Sternocleidomastoid (tissue), 1 donor: ENCODE measurements around a stretch of chr16.

- PRO-cap: no peak
Observed at GRCh38 chr16:71515385-71515911, 10.8 kb upstream of the CHST4 start.

DNA sequence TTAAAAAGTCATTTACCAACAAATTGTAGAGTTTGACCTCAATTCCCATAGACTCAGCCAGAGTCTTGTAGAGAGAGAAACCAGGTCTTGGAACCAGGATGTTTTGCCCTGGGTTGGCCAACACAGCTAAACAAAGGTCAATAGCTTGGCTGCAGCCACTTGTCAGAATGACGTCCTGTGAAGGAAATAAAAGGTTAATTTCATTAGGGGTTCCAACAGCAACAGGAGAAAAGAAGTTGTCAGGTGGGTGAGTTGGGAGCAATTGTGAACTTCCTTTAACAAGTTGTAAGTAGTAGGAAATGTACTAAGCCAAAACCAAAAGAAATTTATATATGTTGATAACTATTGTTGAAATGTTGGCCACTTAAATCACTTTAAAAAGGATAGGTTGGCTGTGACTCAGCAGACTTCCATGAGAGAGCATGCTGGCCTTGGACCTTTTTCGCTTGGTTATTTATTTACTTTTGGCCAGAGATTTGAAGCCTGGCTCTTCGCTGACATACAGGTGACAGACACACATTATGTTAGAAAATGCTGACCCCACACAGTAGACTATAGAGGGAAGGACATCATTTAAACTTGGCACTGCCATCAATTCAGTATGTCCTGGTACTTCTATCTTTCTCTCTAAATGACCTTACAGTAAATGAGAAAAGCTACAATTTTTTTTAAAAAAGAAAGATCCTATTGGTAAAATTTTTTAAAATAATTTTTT is 4.2 kb downstream of the TAT start:
- PRO-cap: no peak

GRCh38 chr16:71575301-71575949 is 1.5 kb downstream of the TAT start:
- PRO-cap: no peak

GRCh38 chr16:71807918-71808579 is 585 bp downstream of the AP1G1 start:
- PRO-cap: bidirectional peak, plus-strand start at chr16:71808398, minus-strand start at chr16:71808317

- PRO-cap: no peak
Observed at GRCh38 chr16:71927839-71928359, 32.6 kb downstream of the IST1 start.

DNA sequence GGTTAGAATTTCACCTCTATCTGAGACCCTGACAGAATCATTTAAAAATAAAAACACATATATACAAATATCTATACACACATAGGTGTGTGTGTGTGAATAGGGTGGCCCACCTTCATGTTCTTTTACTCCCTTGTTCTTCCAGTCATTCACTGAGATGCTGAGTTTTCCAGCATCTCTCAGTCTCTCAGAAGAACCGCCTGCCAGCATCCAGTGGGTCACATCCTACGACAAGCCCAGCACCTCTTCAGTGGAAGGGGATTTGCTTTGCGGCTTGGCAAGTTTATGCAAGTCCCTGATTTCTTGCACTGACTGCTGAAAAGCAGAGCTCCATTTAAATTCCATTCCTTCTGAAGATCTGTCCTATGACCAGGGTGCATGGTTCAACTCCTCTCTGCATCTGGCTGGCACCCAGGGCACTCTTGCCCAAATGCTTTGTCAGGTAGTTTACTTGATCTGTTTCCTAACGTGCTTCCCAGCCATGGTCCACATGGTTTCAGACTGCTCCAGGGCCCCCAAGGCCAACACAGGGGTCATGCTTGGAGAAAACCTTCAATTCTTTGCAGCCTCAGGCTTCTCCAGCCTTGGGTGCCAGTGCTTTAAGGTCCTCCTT is 11.4 kb upstream of the HP start:
- PRO-cap: no peak

DNA sequence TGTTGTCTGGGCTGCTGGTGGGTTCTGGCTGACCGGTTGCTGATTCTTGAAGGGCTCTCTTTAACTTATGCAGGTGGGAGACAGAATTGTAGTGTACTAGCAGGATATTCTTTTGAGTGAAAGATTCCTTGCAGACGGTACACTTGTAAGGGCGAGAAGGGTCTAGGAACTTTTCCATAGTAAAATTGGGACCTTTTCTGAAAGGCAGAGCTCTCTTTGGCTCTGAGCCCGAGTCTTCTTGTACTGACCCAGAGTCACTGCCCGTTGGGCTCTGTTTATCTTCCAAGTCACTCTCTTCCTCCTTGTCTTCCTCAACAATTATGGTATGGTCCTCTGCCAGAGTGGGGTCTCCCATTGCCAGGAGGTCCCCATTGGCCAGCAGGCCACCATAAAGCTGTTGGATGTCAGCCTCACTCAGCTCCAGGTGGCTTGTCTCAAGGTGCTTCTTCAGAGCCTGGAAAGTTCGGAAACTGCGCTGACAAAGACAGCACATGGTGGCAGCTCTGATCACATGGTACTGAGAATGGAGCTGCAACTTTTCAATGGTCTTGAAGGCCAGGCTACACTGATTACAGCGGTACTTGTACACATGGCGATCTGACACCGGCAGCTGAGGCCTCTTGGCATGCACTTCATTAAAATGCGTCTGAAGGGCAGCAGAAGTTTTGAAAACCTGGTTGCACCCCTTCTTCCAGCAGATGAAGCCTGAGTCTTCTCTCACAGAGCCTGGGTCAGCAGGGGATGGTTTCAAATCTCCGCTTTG is 249.8 kb downstream of the ZFHX3 start:
- PRO-cap: no peak

GRCh38 chr16:72952547-72952997 is 95.4 kb downstream of the ZFHX3 start:
- PRO-cap: no peak

DNA sequence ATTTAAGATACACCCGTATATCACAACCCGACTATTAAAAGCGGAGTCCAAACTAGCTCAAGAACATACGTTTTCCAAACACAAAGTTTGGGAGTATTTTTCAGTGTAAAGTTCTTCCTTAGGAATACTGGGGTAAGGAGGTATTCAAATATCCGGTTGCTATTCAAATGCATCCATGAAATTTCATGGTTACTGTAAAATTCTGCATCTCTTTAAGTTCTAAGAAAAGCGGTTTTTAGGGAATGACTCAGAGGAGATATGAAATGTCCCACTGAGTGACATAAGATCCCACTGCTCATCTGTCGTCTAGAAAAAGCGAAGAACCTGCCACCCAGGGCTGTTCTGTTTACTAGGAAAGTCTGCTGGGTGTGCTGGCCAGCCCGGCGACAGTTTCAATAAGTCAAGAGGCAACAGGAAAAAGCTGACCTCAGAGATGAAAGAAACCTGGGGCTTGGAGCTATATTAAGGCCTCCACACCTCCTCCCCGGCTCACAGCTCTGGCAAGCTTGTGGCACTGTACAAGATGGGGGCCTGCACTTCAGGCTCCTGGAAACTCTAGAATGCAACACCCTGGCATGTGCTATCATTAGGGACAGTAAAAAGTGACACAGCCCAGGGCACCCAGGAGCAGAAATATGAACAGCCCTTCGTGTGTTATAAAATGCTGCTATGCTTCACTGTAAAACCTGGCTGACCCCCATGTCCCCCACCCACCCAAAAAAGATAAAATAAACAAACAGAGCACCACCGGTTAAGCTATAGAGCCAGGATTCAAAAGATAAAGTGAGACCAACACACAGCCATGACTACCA is 10.6 kb downstream of the ZFHX3 start:
- PRO-cap: no peak

DNA sequence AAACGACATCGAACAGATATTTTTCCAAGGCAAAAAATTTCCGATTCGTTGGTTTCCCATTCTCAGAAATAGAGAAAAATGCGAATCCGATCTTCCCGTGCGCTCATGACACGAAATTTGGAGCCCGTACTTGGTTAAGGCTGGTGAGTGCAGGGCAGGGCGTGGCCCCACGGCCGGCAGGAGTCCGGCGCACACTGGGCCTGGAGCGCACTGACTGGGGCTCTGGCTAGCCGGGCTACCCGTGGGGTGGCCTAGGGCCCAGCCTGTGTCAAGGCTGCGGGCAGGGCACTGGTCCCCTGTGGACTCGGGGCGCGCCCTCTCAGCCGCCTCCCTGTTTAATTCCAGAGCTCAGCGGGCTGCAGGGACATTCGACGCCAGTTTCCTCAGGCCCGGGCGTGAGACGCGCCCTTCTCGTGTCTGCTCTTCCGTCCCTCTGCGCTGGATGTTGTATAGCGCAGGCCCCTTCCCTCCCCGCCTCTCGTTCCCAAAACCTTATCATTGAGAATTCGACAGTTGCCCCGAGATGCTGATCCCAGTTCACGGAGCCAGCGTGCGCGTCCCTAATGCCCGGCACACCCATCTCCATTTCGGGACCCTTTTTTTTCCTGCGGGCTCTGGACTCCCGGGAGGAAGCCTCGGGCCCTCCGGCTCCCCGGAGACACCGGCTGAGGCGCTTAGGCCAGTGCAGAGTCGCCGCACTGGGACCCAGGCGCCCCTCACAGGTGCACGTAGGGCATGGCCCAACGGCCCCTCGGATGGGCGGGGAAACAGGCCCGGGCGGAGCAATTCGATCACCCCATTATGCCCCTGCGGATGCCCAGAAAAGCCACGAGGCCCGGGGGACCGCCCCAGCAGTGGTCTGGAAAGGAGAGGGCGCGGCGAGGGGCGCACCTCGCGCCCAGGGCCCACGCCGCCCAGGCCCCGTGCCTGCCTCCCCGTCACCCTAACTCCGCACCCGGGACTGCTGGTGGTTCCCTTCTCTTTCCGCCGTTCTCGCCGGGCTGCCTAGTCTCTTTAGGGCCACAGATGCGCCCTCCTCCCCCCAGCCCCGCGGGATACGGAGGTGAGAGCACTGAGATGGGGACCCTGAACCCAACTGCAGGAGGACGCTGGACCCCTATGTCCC is 18.3 kb upstream of the ZFHX3 start:
- PRO-cap: bidirectional peak, plus-strand start at position 387 of the sequence, minus-strand start at position 196 of the sequence; bidirectional peak, plus-strand start at position 498 of the sequence, minus-strand start at position 437 of the sequence

DNA sequence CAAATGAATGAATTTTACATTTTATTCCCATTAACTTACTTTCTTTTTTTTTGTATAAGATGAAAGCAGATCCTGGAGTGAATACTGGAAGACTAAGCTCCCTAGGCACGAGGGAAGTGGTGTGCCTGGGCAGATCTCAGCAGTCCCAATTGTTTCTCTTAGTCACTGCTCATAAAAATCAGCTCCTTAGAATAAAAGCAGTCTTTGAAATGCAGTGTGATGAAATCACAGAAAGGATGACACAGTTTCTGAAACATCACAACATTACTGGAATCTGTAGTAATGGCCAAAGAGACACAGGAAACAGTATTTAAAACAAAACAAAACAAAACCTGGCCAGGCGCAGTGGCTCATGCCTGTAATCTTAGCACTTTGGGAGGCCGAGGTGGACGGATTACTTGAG is 34.6 kb upstream of the ZFHX3 start:
- PRO-cap: unidirectional peak, minus-strand start at position 151 of the sequence

DNA sequence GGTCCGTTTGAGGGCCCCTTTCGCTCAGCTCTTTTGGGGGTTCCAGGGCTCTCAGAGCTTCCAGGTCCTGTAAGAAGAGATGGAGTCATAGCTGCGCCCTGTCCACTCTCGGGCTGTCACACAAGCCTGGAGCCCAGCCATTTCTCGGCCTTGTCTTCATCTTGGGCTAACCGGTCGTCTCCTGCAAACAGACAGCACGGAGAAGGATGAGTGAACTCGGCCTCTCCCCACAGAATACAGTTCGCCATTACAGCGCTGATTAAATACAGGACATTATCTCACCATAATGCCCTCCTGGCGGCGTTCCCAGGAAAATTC is 45.4 kb upstream of the ZFHX3 start:
- PRO-cap: no peak

DNA sequence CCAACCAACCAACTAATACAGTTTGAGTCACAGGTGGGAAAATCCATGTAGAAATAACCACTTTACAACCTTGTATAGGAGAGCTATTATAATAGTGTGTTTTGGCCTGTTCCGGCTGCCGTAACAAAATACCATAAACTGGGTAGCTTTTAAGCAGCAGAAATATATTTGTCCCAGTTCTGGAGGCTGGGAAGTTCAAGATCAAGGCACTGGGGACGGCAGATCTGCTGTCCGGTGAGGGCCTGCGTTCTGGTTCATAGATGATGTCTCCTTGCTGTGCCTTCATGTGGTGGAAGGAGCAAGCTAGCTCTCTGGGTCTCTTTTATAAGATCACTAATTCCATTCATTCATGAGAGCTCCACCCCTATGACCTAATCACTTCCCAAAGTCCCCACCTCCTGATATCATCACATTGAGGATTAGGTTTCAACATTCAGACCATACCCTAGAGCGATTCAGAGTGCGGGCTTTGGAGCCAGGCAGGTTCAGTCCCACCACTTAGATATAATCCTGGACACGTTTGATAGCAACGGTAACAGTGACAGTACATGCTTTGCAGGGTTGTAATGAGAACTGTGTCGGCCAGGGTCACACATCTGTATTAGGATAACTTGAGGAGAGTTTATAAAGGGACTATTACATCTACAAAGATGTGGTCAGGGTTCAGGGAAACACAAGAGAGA is 76.3 kb upstream of the ZFHX3 start:
- PRO-cap: no peak

DNA sequence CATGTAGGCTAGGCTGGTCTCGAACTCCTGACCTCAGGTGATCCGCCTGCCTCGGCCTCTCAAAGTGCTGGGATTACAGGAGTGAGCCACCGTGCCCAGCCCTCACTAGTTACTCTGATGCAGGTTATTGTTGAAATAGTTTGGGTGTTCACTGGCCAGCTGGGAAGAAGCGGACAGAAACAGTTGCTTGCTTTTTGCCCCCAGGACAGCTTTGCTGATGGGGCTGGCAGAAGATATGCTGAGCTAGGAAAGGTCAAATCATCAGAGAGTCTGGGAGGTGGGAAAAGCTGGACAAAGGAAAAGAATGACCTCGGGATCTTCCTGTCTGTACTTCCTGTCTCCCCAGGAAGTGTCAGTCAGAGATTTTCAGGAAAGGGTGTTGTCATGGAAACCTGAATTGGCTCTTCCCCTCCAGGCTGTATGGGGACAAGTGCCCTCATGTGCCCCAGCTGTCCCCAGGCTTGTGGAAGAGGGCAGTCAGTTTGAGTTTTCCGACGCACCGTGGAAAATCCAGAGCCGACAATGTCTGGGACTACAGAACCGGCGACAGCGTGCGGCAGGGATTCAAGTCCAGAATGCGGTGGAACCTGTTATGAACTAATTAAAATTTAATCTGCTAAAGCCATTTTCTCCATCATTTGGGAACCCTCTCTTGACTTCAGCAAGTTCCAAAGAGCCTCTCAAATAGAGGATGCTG is 122.6 kb upstream of the ZFHX3 start:
- PRO-cap: no peak

DNA sequence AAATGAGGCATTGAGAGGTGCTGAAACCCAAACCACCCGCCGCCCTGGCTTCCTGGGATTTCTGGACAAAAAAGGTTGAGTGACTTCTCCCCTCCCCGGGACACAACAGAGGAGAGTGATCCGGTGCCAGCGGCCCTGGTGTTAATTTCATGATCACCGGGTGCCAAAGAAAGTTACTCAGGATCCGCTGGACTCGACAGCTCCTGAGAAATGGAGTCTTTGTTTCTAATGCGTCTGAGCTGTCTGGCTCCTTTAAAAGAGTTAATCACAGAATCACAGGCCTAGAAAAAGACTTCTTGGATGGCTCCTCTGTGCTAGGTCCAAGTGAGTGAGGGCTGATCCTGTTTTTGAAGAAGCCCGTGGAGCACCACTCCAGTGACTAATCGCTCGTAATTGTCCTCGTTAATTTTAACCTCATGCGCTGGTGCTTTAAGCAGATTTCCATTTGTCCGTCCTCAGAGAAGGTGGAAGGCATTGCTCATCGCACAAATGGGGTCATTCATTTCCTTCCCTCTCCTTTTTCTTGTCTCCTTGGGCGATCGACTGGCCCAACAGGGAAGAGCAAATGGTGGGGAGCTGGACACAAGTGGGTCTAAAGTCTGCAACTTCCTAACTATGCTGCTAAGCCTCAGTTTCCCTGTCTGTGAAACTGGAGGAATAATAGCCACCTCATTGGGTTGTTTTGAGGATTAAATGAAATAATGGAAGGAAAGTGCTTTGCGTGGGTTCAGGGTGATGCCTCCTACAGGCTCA is 144.6 kb upstream of the ZFHX3 start:
- PRO-cap: no peak

DNA sequence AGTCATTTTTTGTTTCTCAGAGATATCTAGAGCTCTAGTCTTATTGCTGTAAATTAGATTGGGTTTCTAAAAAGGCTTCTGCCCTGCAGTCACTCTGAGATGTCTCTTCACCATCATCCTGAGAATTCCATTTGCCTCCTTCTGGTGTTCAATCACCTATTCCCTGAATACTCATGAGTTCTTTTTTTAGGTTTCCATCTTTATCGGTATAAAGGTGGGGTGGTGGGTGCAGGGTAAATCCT is 511.3 kb upstream of the PSMD7 start:
- PRO-cap: no peak

GRCh38 chr16:74368650-74369019 is 7.5 kb upstream of the NPIPB15 start:
- PRO-cap: no peak

GRCh38 chr16:74407005-74407739 is 14.1 kb downstream of the CLEC18B start:
- PRO-cap: unidirectional peak, minus-strand start at chr16:74407195

GRCh38 chr16:74621995-74622797 is 15.3 kb upstream of the GLG1 start:
- PRO-cap: no peak

DNA sequence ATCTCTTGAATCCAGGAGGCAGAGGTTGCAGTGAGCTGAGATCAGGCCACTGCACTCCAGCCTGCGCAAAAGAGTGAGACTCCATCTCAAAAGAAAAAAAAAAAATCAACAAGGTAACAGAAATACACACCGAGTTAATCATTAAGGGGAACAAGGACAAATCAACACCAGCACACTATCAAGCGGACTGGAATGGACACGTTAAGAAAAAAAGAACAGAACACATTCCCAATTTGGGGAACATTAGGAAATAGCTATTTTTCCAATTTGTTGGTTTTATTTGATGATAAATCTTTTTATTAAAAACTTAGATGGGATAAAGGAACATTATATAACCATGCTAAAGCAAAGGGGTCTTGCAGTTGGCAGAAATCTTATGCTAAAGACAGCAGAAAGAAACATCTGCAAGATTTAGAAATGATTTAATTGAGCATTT is 28.5 kb upstream of the GLG1 start:
- PRO-cap: no peak